Metastatic Lung Carcinoma in the Adrenal Gland (tissue), 1 donor: ENCODE measurements around a stretch of chr2.

- PRO-cap, result no peak
Observed at GRCh38 chr2:144459870-144460441, 60.0 kb downstream of the ZEB2 start.

DNA sequence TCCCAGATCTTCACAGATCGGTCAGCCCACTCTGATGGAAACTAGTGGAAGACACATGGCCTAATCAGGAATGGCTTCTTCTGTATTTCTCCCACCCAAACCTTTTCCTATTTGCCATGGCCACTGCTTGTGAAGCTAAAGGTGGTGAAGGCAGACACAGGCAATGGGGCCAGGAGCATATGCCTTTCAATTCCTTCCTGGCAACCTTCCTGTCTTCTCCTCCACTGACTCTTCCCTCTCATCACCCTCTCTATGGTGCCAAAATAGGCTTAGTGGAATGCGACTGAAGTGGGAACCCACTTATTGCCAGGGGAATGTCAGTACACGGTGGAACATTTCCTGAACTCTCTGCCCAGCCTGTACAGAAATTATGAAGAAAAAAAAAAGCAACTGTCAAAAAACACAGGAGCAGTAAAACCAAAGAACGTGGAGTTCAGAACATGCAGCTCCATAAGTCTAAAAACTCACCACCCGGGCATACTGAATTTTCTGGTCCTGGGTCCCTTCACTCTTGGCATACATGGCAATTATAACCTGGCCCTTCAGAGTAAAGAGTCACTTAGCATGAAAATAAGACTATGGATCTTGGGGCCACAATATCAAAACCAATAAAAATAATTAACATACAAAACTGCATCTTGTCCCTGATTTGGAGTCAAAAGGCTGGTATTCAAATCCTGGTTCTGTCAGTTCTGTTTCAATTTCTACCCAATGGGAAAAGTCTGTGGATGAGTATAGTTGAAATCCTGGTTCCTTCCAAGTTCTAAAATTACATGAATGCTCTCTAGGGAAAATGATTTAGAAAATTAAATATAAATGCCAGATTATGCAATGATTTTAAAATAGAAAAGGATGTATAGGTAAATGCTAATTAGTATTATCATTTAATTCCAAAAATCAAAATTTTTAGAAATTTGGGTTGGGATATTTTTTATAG lies 35.2 kb downstream of the ZEB2 start:
- PRO-cap, result no peak

GRCh38 chr2:144513457-144514092 lies 6.3 kb downstream of the ZEB2 start:
- PRO-cap, result no peak

GRCh38 chr2:144518974-144519790 lies 737 bp downstream of the ZEB2 start:
- PRO-cap, result bidirectional peak, plus-strand start at chr2:144519411, minus-strand start at chr2:144519269

DNA sequence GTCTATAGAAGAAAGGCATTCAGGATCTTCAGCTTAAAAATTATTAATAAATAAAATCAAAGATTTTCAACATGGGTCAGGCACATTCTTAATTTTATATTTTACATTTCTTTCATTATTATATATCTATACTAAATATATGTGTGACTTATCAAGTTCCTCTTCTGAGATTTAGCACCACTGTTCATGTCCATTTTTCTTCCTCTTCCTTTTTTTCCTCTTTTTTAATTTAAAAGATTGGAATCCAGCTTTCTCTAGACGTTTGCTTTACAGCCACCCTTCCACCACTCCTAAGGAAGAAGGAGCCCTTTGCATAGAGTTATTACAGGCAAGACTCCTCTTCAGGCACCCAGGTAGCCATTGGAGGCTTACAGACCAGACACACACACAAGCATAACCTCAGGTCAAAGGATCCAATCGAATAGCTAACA lies 2.2 kb upstream of the ZEB2 start:
- PRO-cap, result no peak

- PRO-cap, result no peak
Observed at GRCh38 chr2:144582542-144583445, 62.9 kb upstream of the ZEB2 start.

- PRO-cap, result no peak
Observed at GRCh38 chr2:144671593-144672295, 151.8 kb upstream of the ZEB2 start.

GRCh38 chr2:144902946-144903467 lies 383.1 kb upstream of the ZEB2 start:
- PRO-cap, result no peak

GRCh38 chr2:145007186-145007774 lies 487.4 kb upstream of the ZEB2 start:
- PRO-cap, result no peak

GRCh38 chr2:146540402-146541187 lies 1304.2 kb upstream of the ACVR2A start:
- PRO-cap, result no peak

DNA sequence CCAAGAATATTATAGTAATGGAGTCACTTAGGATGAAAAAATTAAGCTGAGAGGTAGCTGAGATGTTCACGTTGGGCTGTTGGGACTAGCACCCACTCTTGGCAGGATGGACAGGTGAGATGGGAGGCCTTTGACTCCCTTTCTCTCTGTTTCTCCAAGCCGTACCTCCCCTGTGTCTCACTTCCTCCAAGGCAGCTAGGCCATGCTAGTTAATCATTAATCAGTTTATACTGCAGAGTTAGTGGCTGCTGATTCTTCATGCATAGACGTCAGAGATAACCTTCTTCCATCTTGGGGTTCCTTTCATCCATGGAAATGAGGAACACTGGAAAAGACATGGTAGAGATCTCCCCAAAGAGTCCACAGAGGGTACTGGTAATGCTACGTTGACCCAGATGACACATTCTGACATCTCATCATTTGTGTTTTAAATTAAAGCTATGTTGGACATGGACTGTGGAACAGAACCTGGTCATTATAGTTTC lies 380.6 kb upstream of the ACVR2A start:
- PRO-cap, result no peak

GRCh38 chr2:148345481-148346051 lies 299.0 kb upstream of the EPC2 start:
- PRO-cap, result no peak

DNA sequence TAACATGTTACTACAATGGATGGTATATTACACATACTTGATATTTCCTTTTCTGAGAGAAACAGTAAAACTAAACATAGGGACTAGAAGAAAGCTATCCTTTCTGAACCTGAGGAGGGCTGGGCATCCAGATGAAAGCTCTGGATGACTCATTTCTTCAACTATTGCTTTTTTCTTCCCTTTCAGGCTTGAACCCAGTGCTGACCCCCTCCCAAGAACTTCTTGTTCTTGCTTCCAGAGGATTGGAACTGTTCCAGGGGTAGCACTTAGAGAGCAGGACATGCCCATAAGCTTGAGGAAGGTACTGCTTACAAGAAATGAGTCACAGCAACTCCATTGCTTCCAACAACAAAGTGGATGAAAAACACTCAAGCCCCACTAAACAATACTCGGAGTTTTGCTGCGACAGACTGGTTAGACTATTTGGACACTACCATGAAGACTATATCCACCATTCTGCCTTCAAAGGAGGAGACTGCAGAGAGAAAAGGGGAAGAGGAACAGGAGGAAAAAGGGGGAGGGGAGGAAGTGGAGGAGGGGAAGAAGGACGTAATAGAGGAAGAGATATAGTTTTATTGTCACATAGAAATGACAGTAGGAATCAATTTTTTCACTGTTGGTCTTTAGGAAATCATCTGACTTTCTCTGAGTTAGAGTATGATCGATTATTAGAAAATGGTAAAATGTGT lies 1.6 kb upstream of the EPC2 start:
- PRO-cap, result no peak

DNA sequence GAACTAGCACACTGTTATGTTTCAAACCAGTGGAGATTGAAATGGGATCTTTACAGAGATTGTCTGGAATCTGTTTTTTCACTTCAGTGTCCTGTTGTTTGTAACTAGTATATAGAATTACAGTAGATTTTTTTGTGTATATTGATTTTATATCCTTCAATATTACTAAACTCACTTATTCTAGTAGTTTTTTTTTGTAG lies 22.7 kb downstream of the EPC2 start:
- PRO-cap, result no peak

DNA sequence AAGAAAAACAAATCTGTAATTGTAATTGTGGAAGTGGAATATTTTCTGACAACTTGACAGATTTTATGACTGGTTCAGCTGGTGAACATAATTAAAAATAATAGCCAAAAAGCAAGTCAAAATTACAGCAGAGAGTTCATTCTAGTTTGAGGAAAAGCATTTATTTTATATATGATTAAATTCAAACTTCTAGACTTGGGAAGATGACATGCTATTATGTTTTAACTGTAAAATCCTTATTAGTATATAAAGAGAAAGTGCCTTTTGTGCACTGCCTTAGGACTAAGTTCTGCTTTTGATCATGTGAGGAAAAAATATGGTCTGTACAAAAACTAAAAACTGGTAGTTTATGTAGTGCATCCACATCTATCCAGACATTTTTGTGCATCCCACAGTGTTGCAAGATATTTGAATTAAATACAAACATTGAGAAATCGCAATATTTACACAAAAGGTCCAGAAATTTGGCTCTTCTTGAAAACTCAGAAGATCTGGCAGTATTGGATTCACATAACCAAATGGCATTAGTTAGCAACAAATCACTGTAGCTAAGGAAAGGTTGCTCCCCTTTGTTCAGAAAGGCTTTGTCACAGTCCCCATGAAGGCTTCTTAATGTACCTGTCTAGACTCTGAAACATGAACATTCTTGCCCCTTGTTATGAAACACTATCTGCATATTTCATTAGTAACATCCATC lies 2.4 kb downstream of the MMADHC start:
- PRO-cap, result no peak

GRCh38 chr2:150170928-150171606 lies 316.4 kb downstream of the RND3 start:
- PRO-cap, result no peak

- PRO-cap, result no peak
Observed at GRCh38 chr2:150475948-150476541, 11.4 kb downstream of the RND3 start.

- PRO-cap, result no peak
Observed at GRCh38 chr2:150495905-150496617, 8.6 kb upstream of the RND3 start.

DNA sequence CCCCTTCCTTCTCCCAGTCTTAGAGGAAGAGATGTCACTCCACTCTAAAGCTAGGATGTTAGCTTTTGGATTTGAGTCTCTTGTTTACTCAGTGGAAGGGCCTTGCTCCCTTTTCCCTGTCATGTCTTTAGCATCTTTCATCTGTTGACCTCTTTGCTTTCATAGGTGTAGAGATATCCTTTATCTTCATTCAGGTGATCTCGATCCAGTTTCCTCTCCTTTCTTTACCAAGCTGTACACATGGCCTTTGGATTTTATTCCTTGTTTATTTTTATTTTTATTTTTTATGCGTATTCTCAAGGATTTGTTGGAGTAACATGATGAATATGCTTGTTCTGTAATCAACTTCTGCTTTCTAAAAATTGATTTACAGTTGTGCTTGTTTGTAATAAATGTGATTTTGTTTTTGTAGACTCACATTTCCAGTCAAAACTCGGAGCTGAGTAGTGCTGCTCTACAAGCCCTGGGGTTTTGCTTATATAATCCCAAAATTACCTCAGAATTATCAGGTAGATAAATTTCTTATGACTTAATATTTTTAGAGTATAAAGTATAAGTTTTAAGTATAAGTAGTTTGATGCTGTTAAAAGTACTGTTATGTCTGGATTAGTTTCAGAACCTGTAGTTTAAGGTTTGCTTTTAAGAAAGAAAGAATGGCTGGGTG lies 4.8 kb downstream of the RIF1 start:
- PRO-cap, result no peak

DNA sequence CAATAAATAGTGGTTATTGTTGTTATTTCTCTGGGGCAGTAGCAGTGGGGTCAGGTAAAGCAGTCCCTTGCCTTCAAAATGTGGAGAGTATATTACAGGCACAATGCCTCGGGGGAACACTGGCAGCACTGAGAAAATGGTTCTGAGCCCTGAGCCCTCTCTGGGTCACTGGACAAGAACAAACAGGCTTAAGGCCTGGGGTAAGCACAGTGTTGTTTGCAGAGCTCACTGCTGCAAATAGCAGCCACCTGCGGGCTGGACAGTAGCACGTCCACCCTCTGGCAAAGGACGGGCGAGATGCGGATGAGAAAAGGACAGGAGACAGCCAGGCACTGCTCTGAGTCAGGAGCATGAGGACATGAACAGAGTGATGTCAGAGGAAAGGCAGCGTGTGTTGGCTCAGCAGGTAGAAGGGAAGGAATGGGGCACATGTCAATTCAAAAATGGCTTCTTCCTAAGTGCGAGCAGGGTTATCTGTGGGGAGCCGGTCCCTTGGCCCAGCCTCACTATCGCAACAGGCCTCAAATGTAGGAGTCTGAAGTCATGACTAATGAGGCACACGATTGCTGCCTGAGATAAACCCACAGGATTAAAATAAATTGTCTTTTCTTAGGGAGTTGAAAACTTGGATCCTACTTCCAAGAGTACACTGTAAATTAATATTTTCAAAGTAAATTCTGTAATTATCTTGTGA lies 25.9 kb upstream of the NEB start:
- PRO-cap, result no peak